ENCODE measurements around the genes BCAS2 and MAB21L3.

GRCh38 chr1:112995961-112996349 lies 40.0 kb upstream of the SLC16A1 start:
- PRO-cap: no peak

DNA sequence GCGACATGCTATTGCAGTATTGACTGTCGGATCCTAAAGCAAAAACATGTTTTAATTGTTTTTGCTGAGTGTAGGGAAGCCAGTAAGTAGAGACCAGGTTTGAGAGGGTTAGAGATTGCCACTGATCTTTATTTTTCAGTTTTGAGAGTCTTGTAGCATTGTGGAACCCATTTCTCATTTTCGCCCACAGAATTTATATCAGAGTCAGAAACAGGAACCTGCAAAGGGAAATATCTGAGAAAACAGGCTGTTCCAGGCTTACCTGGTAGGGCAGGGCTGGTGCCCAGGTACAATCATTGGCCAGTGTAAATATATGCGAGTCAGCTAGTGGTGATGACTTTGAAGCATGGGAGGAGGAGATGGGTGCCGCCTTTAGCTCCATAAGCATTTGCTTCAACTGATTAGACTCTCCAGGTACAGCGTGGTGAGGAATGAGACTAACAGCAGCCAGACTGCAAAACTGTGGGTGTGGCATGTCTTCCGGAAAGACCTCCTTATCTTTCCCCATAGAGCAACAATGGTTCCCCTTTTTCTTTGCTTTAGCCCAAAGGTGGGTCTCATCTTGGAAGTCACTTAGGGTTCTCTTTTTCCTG lies 137.1 kb downstream of the LRIG2 start:
- PRO-cap: no peak

- PRO-cap: no peak
Observed at GRCh38 chr1:113438194-113438753, 48.0 kb downstream of the MAGI3 start.

DNA sequence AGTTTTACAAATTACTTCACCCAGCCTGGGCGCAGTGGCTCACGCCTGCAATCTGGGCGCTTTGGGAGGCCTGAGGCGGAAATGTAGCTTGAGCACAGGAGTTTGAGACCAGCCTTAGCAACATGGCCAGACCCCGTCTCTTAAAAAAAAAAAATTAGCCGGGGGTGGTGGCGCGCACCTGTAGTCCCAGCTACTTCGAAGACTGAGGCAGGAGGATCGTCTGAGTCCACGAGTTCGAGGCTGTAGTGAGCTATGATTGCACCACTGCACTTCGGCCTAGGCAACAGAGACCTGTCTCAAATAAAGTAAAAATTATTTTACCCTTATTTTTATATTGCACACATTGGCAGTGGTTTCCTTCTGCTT lies 1.2 kb upstream of the PHTF1 start:
- PRO-cap: no peak

DNA sequence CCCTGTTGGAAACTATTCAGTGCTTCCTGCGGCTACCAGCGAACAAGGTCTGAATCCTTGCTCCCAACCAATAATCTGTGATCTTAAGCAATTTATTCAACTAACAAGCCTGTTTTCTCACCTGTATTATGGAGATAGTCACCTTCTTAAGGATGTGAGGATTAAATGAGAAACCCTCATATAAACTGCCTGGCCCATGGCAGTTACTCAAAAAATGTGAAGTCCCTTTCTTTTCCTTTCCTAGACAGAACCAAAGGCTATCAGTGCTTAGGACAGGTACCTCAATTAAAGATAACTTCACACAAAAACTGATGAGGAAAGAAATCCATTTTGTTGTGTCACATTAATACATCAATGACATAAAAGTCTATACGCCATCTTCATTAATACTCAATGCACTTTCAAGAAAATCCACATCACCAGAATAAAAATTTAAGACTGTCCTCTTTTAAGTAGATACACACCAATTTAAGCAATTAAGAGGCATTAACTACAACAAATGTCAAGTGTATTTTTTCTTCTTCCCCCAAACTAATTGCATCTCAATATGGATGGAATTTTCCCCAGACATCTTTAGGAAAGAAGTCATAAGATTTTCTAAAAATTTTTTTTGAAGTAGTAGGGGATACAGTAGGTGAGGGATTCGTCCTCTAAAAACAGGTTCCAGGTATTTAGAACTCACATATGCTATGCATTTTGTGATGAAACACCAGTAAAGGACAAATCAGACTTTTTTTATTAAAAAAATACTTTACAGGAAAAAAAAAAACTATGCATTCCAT lies 2.0 kb upstream of the PHTF1 start:
- PRO-cap: no peak

DNA sequence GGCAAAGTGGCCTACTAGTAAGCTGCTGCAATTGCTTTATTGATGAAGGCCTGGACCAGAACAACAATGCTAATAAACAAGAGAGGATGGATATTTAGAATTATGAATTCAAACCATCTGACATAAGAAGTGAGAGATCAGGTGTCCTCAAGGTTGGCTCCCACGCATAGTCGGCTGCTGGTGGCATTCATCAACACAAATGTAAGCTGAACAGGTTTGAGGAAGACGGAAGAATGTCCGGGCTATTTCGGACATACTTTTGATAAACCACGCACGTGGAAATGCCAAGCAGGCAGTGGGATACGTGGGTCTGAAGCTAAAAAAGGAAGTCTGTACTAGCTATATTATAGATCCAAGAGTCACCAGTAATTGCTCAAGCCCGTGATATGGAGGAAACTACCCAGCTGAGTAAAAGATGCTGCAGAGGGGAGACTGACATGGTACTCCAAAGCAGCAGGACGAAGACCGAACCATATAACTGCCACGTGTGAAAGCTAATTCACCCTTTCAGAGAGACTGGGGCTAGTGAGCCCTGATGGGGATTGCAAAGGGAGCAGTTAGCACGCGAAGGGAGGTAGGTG lies 489 bp downstream of the AP4B1 start:
- PRO-cap: no peak

DNA sequence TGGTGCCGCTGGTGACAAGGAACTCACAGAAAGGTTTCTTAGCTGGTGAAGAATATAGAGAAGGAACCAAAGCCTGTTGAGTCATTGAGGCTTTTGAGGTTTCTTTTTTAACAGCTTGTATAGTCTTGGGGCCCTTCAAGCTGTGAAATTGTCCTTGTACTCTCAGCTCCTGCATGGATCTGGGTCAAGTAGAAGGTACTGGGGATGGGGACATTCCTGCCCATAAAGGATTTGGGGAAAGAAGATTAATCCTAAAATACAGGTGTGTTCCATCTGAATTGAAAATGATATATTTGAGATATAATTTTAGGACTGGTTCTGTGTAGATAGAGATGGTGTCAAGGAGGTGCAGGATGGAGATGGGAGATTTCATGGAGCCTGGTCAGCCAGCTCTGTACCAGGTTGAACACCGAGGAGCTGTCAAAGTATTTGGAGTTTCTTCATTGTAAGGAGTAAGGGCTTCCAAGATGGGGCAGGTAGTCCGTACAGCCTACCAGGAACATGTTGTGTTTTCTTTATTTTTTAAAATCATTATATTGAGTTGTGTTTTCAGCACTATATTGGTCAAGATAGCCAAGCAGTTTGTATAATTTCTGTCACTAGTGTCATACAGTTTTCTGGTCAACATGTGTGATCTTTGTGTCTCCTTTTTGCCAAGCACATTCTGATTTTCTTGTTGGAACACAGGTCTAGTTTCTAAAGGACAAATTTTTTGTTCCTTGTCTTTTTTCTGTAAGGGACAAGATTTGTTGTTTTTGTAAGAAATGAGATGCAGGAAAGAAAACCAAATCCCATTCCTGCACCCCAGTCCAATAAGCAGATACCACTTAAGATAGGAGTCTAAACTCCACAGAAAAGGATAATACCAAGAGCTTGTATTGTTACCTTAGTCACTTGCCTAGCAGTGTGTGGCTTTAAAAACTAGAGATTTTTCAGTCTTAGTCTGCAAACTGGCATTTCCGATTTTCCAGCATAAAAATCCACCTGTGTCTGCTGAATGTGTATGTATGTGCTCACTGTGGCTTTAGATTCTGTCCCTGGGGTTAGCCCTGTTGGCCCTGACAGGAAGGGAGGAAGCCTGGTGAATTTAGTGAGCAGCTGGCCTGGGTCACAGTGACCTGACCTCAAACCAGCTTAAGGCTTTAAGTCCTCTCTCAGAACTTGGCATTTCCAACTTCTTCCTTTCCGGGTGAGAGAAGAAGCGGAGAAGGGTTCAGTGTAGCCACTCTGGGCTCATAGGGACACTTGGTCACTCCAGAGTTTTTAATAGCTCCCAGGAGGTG lies 3.2 kb upstream of the OLFML3 start:
- PRO-cap: no peak

- PRO-cap: no peak
Observed at GRCh38 chr1:113979824-113980660, 768 bp downstream of the OLFML3 start.

GRCh38 chr1:114023129-114023704 lies 43.9 kb downstream of the OLFML3 start:
- PRO-cap: no peak

DNA sequence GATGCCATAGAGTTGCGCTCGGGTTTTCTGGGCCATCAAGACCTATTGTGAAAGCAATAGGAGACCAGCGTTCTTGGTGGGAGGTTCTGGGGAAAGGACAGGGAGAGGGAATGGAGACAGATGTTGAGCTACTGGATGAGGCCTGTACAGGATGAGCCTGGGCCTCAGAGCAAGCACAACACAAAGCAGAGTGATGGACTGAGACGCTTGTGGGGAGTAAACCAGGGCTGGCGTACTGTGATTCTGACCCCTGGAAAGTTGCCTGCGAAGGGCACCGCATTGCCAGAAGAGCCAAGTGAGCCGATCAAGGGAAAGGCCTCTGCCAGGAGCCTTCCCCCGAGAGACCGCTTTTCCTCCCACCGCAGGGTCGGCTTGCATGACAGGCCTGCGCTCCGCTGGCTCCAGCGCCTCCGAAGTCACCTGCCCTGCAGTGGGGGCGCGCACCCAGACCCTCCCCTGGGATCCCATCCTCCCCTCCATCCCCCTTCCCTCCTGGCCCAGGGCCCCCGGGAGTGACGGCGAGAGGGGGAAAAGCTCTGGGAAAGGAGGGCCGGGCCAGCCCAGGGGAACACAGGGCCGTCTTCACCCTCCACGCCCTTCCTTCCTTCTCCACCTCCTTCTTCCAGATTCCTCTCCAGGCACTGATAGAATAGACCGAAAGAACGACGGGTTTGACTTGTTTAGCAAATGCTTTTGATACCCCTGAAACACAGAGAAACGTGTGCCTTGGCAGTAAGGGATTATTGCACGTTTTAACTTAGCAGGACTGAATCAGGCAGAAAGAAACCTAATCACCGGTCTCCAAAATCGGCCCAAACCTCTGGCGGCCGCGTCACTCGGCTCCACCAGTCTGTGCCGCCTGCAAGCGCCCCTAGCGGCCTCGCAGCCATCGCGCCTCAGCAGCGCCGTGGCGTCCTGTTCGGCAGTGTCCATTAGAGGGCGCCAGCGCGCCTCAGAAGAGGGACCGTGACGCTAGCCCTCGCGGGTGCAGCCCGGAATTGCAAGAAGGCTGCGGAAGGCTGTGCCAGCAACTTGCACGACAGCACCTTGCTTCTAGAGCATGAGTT lies 164.9 kb downstream of the TRIM33 start:
- PRO-cap: unidirectional peak, minus-strand start at position 611 of the sequence; unidirectional peak, minus-strand start at position 838 of the sequence

- PRO-cap: no peak
Observed at GRCh38 chr1:114427548-114428321, 83.3 kb downstream of the TRIM33 start.

GRCh38 chr1:114581277-114582309 lies at the start of gene BCAS2:
BCAS2 (minus strand) TSS chr1:114581615.
- PRO-cap: bidirectional peak, plus-strand start at chr1:114581448, minus-strand start at chr1:114581393; bidirectional peak, plus-strand start at chr1:114581851, minus-strand start at chr1:114581613; bidirectional peak, plus-strand start at chr1:114582081, minus-strand start at chr1:114582039

GRCh38 chr1:114726770-114727304 lies 10.3 kb upstream of the NRAS start:
- PRO-cap: no peak

- PRO-cap: no peak
Observed at GRCh38 chr1:114755737-114756356, 1.9 kb downstream of the CSDE1 start.

GRCh38 chr1:115184352-115185330 lies 95.3 kb upstream of the TSPAN2 start:
- PRO-cap: no peak

DNA sequence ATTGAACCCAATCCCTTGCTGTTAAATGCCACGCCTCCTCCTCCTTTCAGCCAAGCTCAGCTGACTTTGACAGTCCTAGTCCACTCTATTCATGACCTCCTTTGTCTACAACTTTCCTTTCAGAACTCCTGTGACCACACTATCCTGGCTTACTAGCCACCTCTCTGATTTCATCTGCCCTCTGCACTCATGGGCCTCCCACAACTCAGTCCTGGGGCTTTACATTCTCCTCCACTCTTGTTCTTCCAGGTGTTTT lies 4.0 kb upstream of the NGF start:
- PRO-cap: no peak

GRCh38 chr1:115727616-115728354 lies 40.7 kb downstream of the CASQ2 start:
- PRO-cap: bidirectional peak, plus-strand start at chr1:115728038, minus-strand start at chr1:115727884

- PRO-cap: no peak
Observed at GRCh38 chr1:116111216-116112092, at the start of gene MAB21L3. MAB21L3 (plus strand) TSS chr1:116111399.

- PRO-cap: no peak
Observed at GRCh38 chr1:116255019-116255297, 118.1 kb upstream of the ATP1A1 start.

DNA sequence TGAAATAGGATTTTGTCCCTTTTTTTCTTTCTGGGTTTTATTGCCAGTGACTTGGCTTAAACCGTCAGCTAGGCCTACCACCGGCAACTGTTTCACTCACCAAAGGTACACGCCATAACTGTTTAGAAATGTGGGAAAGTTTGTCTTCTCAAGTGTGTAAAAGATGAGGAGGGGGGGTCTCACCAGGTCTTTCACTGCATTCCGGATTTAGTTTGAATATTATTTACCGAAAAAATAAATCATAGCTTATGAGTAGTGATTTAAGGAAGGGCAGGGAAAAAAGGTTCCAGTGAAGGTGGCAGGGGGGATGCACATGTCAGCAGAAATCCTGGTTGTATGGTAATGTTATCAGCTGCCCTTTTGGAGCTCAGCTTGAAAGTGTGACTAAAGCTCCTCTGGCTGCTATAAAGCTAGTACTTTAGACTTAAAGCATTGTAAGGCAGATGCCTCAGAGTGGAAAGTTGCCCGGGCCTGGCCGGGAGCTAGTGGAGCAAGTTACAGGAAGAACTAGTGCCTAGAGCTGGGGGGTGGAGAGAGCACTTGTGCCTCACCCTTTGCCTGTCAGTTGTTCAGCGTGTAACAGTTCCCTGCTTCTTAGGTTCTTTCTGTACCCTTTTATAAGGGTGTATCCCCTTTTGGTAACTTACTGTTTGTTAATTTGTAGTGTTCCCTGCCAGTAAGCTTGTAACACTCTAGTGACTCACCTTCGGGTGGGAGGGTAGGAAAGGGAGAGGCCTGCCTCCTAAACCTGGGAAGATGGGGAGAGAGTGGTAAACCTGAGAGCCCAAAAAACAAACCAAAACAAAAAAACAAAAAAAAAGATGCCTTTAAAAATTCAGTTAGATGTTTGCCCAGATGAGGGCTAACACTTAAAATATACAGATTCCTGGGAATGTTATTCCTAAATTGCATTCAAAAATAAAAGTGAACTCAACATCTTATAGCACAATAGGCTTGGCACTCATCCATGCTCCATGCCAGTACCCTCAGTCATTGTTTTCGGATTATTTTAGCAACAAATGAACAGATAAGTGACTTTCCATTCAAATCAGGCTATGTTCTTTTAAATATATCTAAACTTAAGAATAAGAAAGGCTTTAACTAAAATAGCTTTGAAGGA lies 3.3 kb downstream of the ATP1A1 start:
- PRO-cap: no peak